ENCODE results near the genes OR2G2, OR2AK2 and OR2T11.

- PRO-cap, 2 experiments = no peak in any of the 2 experiments
Observed at GRCh38 chr1:246680810-246681298, 43.4 kb upstream of the SCCPDH start.

DNA sequence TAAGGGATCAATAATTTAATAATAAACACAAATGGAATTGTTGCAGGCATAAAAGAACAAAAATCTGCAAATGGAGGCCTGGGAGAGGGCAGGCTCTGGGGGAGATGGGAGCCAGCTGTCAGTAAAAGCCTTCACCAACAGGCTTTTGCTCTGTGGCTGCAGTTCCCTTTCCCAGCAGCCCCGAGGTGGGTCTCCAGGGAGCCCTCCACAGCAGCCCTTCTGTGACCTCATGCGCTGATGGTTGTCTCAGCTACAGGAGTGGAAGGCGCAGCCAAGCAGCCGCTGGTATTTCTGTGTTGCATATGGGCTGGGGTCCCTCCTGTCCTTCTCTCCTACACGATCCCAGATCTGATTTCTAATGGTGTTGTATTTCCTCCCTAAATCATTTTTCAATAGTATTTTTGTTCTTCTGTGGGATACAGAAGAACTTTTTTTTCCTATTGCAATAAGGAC is 42.4 kb upstream of the SCCPDH start:
- PRO-cap, 2 experiments = no peak in any of the 2 experiments

DNA sequence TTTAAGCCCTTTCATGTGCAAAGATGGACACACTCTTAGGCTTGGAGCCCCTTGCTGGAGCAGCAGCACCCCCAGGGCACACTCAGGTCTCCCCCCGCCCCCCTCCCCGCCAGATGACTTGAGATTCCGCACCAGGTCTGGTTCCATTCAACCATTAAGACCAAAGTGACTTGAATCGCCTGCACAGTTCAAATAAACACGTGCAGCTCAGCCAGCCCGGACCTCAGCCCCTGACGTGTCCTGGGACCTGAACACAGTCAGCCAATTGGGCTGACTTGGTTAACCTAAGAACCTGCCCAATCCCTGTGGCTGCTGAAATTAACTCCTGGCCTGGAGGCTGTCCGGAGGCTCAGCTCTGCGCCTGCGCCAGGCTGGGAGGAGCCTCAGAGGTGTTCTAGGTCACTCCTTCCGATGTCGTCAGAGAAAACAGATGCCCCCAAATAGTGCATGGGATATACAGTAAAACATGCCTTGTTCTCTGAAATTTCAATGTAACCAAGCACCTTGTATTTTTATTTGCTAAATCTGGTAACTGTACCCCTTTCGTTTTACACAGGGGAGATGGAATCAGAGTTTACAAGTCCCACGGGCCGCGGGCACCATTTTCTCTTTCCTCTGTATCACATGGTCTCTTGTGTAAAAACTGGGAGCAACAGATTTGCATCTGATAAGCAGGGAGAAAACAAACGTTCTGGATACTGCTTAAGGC is 73.4 kb downstream of the SCCPDH start:
- PRO-cap, 2 experiments = no peak in any of the 2 experiments

- PRO-cap, 2 experiments = no peak in any of the 2 experiments
Observed at GRCh38 chr1:246860763-246861433, 70.8 kb downstream of the AHCTF1 start.

DNA sequence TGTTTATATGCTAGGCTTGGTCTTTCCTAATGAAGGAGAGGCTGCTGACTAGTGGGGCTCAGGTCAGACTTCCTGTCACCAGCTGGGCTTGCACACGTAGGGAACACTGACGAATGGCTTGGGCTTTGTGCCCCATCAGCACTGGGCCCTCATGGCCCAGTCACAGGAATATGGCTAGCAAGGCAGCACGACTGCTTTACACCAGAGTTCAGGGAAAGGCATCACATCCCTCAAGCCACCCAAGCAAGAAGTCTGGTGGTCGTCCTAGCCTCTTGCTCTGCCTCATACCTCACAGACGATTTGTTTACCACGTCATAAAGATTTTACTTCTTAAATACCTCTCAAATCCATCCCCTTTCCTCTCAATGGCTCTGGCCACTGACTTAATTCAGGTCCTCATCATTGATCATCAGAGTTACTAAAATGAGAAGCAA is 30.4 kb upstream of the AHCTF1 start:
- PRO-cap, 2 experiments = no peak in any of the 2 experiments

DNA sequence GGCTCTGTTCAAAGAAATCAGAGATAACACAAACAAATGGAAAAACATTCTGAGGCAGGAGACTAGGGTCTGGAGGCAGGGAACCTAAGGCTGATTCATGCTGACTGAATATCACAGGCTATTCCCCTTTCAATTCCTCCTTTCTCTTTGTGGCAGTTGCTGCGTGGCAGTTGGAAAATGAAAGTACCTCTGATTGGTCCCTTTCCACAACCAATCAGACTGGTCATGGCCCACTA is 56.2 kb upstream of the ZNF124 start:
- PRO-cap, 2 experiments = no peak in any of the 2 experiments

GRCh38 chr1:247299883-247300426 is 31.7 kb downstream of the ZNF496 start:
- PRO-cap, 2 experiments = no peak in any of the 2 experiments

DNA sequence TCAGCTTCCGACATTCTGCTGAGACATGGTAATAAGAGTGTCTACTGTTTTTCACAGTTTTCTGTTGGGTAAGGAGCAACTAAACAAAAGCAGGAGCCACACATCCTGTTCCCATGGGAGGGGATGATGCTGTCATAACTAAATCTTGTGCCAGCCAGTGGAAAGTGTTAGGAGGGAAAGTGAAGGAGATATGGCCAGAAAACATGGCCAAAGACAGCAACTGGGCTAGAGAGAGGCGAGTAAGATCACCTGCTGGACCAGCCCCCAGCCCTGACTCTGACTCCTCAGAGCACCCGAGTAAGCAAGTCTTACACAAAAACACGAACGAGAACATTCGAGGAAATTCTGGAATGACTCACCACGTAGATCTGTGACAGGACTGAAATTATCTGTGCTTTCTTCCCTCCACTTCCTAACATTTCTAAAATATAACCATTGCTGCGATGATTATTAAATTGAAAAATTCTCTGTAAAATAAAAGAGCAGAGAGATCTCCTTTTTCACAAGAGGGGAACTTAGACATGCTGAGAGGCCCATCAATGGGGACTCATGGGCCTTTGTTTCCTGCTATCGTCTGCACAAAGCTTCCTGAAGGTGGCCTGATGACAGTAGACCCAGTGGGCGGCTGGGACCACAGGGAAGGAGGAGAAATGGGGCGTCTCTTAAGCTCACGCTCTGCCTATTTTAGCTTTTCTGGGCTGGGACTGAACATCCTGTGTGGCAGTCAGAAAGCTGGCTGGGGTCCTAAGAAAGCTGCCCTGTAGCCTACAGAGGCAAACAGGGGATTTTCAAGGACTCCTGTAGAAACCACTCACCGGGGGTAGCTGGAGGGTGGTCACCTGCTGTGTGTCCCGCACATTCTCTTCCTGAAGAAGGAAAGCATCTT is 9.1 kb downstream of the ZNF496 start:
- PRO-cap, 2 experiments = no peak in any of the 2 experiments

GRCh38 chr1:247407958-247408566 is 7.9 kb upstream of the NLRP3 start:
- PRO-cap, 2 experiments = no peak in any of the 2 experiments

DNA sequence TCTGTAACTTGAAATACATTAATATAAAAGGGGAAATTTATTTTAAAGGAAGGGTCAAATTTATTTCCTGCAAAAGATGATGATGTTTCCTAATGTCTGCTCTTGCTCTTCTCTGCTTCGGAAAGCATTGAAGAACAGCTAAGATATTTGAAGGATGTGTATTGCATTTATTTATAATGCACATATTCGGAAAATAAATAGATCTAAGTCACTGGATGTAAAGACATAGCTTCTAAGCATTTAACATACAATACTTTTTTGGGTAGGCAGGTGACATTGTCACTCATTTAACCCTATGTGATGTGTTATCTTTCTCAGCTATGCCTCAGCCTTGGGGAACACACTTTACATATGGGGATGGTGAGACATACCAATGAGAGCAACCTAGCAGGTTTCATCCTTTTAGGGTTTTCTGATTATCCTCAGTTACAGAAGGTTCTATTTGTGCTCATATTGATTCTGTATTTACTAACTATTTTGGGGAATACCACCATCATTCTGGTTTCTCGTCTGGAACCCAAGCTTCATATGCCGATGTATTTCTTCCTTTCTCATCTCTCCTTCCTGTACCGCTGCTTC is at the start of gene OR2G2:
TSS of gene OR2G2 (plus strand) at position 352 of the 579 bp plus-strand sequence.
- PRO-cap, 2 experiments = no peak in any of the 2 experiments

DNA sequence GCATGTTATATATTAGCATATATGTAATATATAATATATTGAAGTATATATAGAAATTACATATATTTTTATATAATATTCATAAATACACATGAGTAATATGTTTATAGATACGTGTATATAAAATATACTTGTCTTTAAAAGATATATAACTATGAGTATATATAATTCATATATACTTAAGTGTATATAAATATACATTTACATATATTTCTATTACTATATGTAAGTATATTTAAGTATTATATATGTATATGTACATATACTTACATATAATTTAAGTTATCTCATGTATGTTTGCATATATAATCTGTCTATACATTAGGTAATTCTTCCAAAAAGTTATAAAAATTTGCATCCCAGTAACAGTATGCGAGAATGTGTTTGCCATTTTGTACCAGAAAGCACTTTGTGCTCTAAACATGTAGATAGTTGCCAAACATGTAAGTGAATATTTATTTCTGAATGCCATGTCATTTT is at the start of gene OR2AK2:
TSS of gene OR2AK2 (plus strand) at position 413 of the 480 bp plus-strand sequence.
- PRO-cap, 2 experiments = no peak in any of the 2 experiments

DNA sequence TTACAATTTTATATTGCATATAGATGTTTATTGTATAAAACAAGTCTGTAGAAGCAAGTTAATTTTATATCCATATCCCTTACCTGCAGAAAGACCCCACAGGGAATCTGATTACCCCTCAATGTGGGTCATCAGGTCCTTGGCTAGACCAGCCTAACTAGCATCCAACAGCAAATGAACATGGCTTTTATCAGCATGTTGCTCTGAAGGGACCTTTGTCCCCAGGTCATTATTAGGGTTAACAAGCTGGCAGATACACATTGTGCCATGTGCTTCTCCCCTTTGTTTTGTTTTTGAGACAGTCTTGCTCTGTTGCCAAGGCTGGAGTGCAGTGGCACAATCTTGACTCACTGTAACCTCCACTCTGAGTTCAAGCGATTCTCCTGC is at the start of gene OR2T11:
TSS of gene OR2T11 (minus strand) at position 137 of the 387 bp plus-strand sequence.
- PRO-cap, 2 experiments = no peak in any of the 2 experiments

DNA sequence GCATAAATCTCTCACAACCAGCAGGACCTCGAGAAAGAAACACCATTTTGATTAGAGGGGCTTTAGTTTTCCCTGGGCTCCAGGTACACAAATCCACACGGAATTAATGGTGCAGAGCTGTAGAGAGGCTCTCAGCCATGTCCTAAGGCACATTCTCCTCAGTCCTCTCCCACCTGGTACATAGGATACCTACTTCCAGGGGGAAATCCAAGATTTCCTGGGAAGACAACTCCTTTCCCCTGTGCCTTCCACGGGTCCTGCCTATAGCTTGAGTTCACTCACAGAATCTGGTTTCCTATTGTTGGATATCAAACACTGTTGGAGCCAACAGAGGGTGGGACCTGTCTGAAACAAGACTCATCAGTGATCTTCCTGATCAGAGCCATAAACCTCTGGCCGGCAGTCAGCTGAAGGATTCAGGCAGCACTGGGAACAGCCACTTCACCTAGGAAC is 23.4 kb downstream of the SH3BP5L start:
- PRO-cap, 2 experiments = no peak in any of the 2 experiments

DNA sequence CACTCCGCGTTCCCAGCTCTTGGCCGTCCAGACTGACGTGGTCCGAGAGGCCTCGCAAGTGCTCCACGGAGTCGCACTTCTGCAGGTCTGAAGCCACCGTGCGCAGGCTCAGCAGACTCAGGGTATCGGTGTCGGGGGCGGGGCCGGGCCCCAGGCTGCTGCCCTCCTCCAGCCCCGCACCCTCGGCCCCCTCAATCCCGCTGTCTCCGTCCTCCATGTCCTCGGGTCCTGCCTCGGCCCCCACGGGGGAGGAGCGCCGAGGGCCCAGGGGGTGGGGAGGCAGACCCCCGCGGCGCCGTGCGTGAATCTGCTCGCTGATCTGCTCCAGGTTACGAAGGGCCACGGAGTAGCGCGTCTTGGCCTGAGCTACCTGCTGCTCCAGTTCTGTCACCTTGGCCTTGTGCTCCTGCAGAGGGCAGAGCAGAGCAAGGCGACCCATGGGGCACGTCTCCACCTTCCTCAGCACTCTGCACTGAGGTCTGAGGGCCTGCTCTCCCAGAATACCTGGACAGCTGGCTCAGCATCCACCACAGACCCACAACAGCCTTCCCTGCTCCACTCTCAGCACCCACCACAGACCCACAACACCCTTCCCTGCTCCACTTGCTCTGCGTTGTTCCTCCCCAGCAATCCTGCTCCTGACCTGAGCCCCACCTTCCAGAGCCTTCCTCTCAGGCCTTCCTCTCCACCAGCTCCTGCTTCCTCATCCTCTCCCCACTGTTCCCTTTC is 13.6 kb downstream of the SH3BP5L start:
- PRO-cap, 2 experiments = no peak in any of the 2 experiments

- PRO-cap, 2 experiments = no peak in any of the 2 experiments
Observed at GRCh38 chr1:248917231-248917785, 11.3 kb downstream of the PGBD2 start.

All from Colon Carcinoma Metastatic in the Brain (tissue), 2 donors.